ENCODE results near the gene TOR1A.

- PRO-cap, result unidirectional peak, minus-strand start at chr9:129322486
These were observed 144.3 kb upstream of the IER5L start for GRCh38 chr9:129322346-129322834.

GRCh38 chr9:129341480-129341951, 163.5 kb upstream of the IER5L start:
- PRO-cap, result no peak

GRCh38 chr9:129412911-129413870, 207.7 kb downstream of the C9orf50 start:
- PRO-cap, result bidirectional peak, plus-strand start at chr9:129413141, minus-strand start at chr9:129413196; unidirectional peak, minus-strand start at chr9:129413378; bidirectional peak, plus-strand start at chr9:129413924, minus-strand start at chr9:129413681

- PRO-cap, result bidirectional peak, plus-strand start at chr9:129414531, minus-strand start at chr9:129414455; unidirectional peak, minus-strand start at chr9:129414925
These were observed 206.2 kb downstream of the C9orf50 start for GRCh38 chr9:129414315-129415502.

- PRO-cap, result bidirectional peak, plus-strand start at chr9:129549365, minus-strand start at chr9:129549261
These were observed 71.9 kb downstream of the C9orf50 start for GRCh38 chr9:129548917-129549573.

GRCh38 chr9:129571211-129571951, 49.5 kb downstream of the C9orf50 start:
- PRO-cap, result no peak

DNA sequence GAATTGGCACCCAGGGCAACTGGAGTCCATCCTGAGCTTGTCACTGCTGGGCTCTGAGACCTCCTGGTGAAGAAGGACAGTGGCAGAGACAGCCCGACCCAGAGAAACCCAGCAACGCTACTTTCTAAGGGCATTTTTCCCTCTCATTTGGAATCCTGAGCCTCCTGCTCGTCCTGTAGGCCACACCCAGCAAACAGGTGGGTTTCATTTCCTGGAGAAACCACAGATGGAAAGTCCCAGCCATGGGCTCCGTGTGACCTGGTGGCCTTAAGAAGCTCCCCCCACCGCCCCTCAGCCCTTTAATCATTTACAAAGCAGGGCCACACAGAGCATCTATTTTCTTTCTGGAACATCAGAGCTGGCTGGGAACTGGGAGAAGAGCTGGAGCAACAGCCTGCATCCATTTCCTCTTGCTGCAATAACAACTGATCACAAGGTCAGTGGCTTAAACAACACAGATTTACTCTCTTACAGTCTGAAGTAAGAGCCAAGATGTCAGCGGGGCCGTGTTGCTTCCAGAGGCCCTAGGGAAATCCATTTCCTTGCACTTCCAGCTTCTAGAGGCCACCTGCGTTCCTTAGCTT, 40.7 kb downstream of the C9orf50 start:
- PRO-cap, result no peak

DNA sequence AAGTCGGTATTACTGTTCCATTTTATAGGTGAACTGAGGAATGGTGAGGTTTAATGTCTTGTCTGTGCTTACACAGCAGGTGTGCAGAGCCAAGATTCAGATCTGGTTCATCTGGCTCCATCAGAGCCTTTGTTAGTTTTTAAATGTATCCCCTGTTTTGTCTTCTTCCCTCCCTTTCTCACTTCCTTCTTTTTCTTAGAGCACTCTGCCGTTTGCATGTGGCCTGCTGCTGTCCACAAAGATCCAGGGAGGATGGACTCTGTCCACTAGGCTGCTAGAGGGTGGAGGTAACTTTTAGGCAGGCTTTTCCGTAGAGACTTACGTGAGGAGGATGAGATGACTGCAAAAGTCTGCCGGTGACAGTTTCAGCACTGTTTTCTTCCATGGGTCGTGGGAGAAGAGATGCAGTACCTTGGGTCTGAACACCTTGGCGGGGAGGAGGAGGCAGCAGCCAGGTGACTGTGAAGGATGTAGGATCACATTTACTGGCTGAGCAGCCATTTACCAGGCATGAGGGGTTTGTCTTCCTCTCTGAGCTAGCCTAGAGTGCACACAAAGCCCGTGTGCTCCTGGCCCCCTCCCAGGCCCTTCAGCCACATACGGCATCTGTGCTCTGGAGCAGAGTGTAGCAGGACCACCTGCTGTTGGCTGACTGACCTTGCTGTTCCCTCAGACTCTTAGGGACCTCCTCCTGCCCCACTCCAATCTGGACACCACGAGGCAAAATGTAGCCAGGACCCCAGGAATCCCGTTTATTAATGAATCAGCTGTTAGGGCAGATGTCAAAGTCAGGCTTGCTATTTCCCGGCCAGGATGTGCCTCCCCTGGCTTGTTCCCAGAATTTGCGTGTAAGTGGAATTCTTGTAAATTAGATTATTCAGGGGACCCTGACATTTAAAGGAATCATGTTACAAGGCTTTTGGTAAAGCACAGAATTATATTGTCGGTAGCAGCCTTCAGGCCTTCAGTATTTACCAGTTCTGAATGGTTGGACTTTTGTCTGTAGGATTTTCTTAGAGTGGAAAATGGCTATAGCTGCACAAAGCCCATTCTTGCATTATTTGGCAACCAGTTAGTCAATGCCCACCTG, 1.9 kb downstream of the NTMT1 start:
- PRO-cap, result no peak

- PRO-cap, result no peak
These were observed 581 bp downstream of the PRRX2 start for GRCh38 chr9:129665930-129666526.

DNA sequence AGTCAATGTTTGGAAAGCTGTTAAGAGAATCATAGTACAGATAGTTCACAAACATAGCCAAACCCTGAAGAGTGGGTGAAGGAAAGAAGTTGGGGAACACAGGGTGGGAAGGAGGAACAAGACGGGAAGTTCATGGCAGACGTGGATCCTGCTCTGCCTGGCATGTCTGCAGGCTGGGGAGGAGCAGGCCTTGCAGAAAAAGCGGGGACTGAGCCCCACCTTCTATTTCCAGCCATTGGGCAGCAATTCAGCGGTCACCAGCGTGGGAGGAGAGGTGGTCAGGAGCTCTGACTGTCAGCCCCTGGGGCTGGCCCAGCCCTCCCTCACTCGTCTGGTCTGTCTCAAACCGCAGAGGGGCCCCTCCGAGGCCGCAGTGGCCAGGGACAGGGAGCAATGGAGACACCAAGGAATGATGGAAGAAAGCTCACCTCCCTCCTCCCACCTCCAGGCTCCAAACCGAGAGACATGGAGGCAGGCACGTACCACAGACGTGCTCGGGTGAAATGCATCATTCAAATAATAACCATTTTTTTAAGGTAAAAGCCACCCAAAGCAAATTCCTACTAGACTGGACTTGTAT, 9.9 kb downstream of the PTGES start:
- PRO-cap, result no peak

GRCh38 chr9:129823714-129824511, at the start of gene TOR1A:
TSS of gene TOR1A (minus strand) at chr9:129824136.
- PRO-cap, result unidirectional peak, minus-strand start at chr9:129824134; unidirectional peak, minus-strand start at chr9:129824215

GRCh38 chr9:129858067-129858961, 23.1 kb downstream of the USP20 start:
- PRO-cap, result no peak

DNA sequence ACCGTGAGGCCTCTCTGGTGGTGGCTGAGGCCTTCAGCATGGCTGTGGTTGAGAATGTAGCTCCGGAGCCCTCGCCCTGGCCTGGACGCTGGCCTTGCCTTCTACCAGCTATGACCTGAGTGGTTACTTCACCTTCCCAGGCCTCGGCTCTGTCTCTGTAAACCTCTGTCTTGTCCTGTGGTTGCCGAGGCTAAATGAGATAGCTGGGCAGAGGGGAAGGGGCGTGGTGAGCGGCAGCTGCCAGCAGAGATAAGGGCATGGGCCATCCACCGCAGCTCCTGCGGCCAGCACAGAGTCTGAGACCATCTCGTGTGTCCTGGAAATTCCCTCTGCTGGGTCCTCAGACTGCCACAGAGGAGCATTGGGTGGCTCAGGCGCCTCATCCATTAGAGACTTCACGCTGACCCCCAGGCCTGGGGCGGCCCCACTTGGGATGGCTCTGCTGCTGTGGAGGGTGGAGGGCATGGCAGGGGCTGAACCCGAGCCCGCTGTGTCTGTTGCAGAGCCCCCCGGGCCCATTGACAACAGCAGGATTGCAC, 43.9 kb downstream of the USP20 start:
- PRO-cap, result no peak

- PRO-cap, result bidirectional peak, plus-strand start at chr9:129884638, minus-strand start at chr9:129884462
These were observed 49.2 kb downstream of the USP20 start for GRCh38 chr9:129884210-129885045.

DNA sequence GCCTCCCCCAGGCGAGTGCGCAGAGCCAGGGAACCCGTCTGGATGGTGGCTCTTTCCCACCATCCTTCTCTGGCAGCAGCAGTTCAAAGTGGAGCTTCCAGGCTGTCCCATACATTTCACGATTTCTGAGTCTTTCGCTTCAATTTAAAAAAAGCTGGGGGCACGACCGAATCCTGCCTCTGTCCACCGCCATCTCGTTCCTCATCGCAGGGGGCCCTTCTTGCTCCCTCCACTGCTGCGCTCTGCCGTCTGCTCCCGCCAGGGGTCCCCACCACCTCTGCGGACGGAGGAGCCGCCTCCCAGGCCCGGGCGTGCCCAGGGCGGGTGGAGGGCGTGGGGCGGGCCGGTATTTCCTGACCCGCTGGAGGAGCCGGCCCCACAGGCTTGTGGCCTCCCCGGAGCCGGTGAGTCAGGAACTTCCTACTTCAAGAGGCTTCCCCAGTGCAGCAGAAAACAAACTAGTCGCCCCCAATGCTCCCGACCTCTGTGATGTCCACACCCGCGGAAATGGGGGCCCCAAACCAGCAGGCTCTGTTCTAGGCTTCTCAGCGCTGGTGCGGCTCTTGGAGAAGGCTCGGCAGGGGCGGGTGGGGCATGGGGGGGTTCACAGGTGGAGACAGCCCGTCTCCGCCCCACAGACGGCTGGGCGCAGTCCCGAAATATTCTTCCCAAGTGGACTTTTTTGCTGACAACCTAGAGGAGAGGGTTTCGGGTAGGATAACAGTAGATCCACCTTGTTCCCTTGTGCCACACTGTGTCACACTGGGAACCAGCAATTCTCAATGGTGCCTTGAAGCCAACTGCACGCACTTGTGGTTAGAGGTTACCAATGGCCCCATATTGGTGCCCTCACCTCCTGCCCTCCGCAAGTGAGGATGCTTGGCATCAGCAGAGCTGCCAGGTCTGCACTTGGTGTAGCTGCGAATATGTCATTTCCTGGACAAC, 50.6 kb downstream of the USP20 start:
- PRO-cap, result bidirectional peak, plus-strand start at position 379 of the sequence, minus-strand start at position 244 of the sequence

DNA sequence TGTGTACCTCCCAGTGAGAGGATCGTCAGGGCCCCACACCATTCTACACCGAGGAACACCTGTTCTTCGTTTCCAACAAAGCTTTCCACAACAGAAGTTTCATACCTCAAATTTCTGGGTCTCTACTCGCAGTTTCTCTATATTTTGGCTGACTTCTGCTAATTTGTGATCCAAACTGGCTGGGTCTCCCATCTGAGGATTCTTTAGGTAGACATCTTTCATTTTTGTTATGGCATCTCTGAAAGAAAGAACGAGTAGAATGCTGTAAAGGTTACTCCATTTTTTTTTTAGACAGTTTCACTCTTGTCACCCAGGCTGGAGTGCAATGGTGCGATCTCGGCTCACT, 67.5 kb downstream of the USP20 start:
- PRO-cap, result no peak

- PRO-cap, result no peak
These were observed 899 bp upstream of the FNBP1 start for GRCh38 chr9:130043930-130044246.

DNA sequence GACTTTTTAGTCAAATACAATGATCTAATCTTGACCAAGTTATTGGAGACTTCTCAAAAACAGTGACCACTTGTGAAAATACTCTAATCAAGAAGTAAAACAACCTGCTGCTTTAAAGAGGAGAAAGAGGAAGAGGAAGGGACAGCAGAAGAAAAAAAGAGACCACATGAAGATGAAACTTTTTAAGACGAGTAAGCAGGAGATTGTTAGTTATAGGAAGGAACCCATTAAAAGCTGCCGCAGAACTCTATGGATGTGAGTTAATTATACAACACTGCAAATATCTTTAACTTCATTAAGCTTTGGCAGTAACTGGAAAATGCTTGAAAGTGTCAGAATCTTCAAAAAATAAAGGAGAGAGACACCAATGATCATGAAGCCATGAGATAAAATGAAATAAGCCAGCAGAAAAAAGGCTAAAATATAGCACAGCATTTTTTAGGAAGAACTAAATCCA, 2.4 kb upstream of the FNBP1 start:
- PRO-cap, result unidirectional peak, minus-strand start at position 85 of the sequence

GRCh38 chr9:130242520-130243510, 22.7 kb upstream of the HMCN2 start:
- PRO-cap, result no peak

DNA sequence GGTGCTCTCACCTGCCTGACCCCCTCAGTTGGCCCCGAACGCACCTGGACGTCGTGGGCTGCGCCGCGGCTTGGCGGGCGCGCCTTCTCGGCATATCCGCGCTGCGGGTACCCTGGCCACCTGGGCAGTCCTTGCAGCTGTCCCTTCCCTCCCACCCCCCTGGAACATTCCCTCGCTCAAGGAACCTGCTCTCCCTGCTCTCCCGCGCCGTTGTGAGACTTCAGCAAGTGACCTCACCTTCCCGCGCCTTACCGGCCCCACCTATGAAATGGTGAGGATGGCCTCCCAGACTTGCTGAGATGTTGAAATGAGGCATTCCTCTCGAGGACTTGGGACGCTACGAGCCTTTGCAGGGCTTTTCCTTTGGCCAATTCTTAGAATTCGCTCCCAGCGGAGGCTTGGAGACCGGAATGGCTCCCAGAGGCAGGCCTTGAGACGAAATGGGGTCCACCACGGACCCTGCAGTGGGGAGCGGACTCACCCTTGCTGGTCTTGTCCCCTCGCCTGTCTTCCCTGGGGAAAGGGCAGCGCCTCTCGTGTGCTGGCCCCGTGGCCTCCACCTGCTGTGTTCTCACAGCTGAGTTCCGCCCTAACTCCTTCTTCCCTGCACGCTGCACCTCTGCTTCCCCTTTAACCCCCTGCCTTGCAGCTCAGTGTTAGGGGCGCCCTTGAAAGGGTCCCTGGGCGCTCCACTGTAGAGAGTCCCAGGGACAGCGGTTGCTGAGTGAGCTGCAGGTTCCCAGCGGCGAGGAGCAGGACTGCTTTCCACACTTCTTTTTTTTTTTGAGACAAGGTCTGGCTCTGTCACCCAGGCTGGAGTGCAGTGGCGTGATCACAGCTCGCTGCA, 842 bp downstream of the HMCN2 start:
- PRO-cap, result no peak

Data from cardiac septum (tissue), 1 donor.